Lower leg skin (tissue), 2 donors: ENCODE results near the genes CEP131 and NDUFAF8.

DNA sequence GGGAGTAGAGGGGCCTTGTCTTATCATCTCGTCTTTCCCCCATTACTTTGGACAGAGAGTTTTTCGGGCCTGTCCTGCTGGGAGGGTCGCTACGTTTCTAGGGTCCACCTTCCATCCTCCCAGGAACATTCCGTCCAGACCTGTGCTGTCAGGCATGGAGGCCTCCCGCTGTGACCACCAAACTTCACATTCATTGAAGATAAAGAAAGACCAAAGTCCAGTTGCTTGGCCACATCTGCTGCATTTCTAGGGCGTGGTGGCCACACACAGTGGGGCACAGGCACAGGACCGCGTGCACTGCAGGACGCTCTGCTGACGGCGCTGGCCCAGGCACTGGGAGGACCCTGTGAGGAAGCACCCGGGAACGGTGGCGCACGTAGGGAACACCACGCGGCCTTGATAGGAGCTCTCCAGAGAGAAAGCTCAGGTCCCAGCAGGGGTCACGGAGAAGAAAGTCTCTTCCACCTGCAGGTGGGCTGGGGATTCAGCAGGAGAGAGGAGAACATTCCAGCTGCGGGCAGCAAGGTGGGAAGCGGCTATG is 33.1 kb downstream of the TBC1D16 start:
- PRO-cap, result no peak
- RAMPAGE, long total RNA, 2 experiments, result no peak in any of the 2 experiments

DNA sequence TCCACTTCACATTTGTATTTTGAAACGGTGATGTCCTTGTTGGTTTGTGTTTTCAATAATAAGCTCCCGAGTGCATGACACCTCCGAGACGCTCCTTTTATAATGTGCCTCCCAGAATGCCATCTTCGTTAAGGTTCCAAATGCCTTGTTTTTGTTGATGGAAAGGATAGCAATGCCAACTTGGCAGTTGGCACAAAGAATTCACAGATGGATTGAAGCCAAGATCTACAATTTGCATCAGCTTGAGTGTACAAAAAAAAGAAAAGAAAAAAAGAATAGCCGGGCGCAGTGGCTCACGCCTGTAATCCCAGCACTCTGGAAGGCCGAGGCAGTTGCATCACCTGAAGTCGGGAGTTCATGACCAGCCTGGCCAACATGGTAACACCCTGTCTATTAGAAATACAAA is 7.7 kb downstream of the TBC1D16 start:
- PRO-cap, result no peak
- RAMPAGE, long total RNA, 2 experiments, result no peak in any of the 2 experiments

- PRO-cap, result no peak
- RAMPAGE, long total RNA, 2 experiments, result no peak in any of the 2 experiments
Measured at GRCh38 chr17:80187474-80188165, 17.8 kb downstream of the CARD14 start.

DNA sequence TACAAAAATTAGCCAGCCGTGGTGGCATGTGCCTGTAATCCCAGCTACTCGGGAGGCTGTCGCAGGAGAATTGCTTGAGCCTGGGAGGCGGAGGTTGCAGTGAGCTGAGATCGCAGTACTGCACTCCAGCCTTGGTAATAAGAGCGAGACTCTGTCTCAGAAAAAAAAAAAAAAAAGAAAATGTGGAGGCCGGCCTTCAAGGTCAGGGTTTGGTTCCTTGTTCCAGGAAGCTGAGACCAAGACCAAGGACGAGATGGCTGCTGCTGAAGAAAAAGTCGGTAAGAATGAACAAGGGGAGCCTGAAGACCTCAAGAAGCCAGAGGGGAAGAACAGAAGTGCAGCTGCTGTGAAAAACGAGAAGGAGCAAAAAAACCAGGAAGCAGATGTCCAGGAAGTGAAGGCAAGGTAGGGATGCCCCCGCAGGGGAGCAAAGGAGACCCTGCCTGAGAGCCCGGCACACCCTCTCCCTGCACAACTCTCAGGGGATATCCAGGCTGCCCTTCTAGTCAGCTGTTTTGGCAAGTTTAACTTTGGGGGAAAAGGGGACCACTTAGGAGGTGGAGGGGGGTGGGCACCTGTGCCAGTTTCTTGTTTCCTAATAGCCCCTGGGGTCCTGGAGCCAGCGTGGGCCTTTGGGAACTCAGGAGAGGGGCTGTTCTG is 28.9 kb downstream of the RNF213 start:
- PRO-cap, result no peak
- RAMPAGE, long total RNA, 2 experiments, result no peak in any of the 2 experiments

- PRO-cap, result no peak
- RAMPAGE, long total RNA, 2 experiments, result no peak in any of the 2 experiments
Measured at GRCh38 chr17:80385932-80386651, 28.9 kb upstream of the ENDOV start.

GRCh38 chr17:80455811-80456278 is 20.6 kb downstream of the NPTX1 start:
- PRO-cap, result no peak
- RAMPAGE, long total RNA, 2 experiments, result no peak in any of the 2 experiments

DNA sequence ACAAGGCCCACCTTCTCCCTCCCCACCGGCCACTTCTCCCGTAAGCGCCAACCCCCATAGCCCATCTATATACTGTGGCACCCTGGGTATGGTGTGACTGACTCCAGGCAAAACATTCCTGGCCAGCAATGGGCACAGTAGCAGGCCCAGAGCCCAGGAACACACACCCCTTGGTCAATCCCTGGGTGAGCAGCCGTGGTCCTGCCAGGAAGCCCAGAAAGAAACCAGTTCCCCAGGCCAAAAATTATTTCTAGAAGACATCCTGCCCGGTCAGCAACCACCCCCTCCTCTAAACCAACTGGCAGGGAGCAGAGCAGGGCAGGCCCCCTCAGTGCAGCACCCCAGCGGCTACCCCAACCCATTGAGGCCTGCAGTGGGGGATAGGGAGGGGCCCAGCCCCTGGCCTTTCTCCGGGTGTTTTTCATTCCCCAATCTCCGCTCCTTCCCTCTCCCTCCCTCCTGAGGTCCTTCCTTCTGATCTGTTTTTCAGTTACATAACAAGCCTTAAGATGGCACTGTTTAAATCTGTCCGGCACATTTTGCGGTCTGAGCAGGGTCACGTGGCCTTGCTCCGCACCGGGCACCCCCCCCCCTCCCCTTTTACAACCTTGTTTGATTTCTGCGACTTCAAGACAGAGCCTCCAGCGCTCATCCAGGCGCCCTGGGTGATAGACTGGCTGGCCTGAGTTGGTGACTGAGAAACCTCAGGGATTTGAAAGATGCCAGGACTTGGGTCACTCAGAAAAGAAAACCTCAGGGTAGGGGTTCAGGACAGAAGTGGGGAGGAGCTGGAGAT is 2.0 kb downstream of the NPTX1 start:
- PRO-cap, result no peak
- RAMPAGE, long total RNA, 2 experiments, result no peak in any of the 2 experiments

- PRO-cap, result no peak
- RAMPAGE, long total RNA, 2 experiments, result no peak in any of the 2 experiments
Measured at GRCh38 chr17:80600390-80600581, 55.6 kb downstream of the RPTOR start.

DNA sequence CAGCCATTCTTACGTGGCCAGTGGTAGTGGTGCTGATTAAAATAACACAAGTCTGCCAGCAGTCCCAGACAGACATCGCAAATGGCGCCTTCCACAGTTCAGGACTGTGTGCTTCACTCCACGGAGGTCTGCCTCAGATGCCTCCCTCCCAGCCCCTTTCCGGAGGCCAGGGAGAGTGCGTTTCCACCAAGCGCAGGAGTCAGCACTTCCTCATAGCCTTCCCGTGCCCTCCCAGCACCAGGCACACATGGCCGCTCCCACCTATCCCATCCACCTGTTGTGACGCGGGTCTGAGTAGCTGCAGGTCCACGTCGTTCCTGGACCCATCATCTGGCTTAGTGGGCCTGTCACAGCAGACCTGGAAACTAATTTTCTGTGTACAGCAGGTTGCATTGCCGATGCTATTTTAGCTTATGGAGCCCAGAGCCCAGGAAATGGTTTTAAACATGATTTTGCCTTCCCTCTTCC is 205.7 kb downstream of the RPTOR start:
- PRO-cap, result no peak
- RAMPAGE, long total RNA, 2 experiments, result no peak in any of the 2 experiments

- PRO-cap, result no peak
- RAMPAGE, long total RNA, 2 experiments, result no peak in any of the 2 experiments
Measured at GRCh38 chr17:80782681-80783429, 208.8 kb upstream of the CHMP6 start.

DNA sequence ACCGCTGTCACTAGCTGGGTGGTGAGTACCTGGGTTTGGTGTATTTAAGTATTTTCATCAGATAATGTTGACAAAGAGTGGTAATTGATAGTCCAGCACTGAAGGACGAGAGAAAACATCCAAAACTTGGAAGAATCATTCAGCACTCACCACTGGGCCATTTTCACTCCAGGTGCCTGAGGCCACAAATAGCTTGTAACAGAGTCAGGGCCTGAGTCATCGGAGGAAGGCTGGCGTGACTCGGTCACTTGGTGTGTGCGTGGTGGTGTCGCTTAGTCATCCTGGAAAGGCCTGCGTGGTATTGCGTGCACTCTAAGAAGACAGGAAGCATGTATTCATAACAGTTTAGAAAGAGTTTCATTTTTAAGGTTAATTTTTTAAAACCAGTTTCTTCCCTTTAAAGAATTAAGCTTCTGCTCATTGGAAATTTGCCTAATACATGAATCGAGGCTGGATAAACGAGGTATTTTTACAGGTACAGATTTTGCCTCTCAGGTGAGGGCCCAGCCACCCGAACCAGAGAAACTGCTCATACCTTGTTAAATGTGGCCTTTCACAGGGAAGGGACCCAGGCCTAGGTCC is 135.1 kb upstream of the CHMP6 start:
- PRO-cap, result no peak
- RAMPAGE, long total RNA, 2 experiments, result no peak in any of the 2 experiments

DNA sequence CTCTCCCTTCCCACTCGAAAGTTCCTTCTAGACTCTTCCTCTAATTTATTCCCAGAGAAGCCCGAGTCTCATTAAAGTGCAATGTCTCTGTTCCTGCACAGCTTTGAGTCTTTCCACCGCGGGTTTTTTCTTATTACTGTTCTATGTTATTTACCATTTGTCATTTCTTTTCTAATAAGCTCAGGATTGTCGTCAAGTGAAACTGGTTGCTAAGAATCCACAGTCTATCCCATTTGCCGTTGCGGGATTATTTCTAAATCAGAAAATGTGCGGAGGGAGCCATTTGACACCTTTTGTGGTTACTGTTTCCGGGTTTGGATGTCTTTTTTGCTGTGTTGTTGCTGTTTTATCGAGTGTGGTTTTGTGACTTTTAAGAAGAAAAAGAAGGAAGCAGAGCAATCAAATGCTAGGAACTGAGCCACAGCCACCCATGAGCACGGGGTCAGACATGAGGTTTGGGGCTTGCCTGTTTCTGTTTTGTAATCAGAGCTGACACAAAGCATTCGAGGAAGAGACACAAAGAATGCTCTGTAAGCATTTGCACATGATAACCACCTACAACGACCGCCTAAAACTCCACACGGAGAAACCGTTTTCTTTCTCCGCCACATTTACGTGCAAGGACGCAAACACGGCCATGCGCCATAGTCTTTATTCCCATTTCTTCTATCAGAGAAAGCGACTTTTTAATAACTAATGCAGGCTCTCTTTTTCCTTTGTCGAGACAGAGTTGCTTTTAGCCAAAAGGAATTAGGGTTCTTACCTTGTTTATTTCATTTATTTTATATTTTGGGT is 53.1 kb upstream of the CHMP6 start:
- PRO-cap, result no peak
- RAMPAGE, long total RNA, 2 experiments, result no peak in any of the 2 experiments

DNA sequence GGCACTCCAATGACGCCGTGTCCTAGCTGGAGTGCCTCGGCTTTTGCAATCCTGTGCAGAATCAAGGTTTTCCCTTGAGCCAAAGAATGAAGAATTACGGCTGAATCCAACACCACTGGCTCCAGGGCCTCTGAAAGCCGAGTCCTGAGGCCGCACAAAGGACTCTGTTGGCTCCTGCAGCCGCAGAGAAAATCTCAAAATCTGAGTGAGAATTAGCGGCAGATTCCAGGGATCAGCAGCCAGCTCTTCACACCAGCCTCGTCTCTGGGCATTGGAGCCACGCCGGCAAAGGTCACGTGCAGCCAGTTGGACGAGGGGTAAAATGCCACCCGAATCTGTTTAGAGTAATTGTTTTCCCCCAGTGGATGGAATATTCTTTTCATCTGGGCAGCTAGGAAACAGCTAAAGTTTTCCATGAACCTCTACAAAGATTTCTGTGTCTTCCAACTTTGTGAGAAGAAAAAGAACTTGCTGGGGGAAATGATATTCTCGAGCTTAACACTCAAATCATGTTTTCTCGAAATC is 9.6 kb upstream of the BAIAP2 start:
- PRO-cap, result unidirectional peak, minus-strand start at position 266 of the sequence
- RAMPAGE, long total RNA, 2 experiments, result no peak in any of the 2 experiments

GRCh38 chr17:81027672-81028253 is 7.2 kb upstream of the BAIAP2 start:
- PRO-cap, result no peak
- RAMPAGE, long total RNA, 2 experiments, result no peak in any of the 2 experiments

DNA sequence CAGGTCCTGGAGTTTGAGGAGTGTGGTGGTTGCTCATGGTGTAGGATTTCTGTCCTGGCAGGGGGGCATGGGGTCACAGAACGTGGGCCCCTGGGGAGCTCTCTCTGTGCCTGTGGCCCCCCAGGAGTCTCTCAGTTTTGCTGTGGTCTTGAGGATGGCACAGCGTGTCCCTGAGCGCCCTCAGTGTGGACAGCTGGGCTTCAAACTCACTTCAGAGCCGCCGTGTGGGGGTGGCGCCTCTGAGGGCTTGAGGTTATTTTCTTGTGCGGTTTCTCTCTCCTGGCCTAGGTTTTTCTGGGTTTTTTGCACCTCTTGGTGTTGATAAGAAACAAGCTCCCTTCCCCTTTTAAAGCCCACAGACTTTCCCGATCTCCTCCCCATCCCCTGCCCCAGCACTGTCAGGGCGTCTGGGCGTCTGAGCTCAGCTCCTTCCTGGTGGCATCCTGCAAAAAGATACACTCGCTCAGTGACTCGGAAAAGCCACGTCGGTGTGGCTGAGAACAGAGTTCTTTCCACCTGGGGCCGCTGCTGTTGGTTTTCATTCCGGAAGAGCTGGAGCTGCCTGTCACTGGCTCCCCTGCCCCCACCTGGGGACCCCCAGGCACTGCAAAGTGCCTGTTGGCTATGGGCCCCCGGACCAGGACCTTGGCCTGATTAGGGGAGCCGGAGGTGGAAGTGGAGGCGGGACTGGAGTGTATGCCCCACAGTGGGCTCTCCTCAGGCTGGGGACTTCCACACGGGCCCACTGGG is 14.4 kb downstream of the BAIAP2 start:
- PRO-cap, result no peak
- RAMPAGE, long total RNA, 2 experiments, result no peak in any of the 2 experiments

GRCh38 chr17:81084294-81085139 is 49.6 kb downstream of the BAIAP2 start:
- PRO-cap, result no peak
- RAMPAGE, long total RNA, 2 experiments, result no peak in any of the 2 experiments

- PRO-cap, result no peak
- RAMPAGE, long total RNA, 2 experiments, result no peak in any of the 2 experiments
Measured at GRCh38 chr17:81120136-81120778, 45.0 kb upstream of the PVALEF start.

DNA sequence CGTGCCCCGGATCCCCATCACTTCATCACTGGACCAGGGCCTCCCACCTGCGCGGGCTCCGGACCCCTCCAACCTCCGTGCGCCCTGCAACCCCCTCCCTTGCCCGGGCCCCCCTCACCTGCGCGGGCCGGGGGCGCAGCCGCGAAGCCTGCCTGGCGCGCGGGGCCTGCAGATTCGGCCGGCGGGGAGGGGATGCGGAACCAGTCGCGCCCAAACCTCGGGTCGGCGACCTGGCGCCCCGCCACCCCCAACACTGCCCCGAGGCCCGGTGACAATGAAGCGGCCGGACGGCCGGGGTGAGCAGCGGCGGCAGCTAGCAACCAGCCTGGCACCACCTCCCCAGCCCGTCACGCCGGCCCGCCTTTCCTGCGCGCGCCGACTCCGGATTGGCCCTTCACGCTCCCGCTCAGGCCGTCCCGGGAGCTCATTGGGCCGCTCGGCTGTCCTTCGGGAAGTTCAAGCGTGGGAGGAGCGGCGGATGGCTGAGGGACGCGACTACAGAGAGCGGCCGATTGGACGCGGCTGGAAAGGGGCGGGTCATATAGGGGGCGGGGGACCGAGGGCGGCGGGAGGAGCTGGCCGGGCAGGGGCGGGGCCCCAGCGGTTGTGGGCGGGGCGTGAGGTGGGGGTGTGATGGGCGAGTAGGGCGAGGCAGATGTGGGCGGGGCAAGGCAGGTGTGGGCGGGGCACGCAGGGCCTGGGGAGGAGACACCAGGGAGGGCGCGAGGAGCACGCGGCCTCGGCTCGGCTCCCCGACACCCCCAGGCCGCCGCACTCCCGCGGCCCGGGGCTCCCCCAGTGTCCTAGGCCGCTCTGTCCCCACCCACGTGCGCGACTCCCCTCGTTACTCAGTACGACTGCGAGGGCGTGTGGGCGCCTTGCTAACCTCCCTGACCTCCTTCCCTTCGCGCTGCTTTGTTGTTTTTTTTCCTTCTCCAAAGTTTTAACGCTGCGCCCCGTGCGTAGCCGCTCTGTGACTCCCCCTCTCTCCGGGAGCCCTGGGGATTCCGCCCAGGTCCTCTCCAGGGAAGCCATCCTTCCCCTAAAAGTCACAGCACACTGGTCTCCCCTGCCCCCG is at the start of gene CEP131:
CEP131 (minus strand) TSS at position 315 of the 1,078 bp plus-strand sequence.
- PRO-cap, result unidirectional peak, minus-strand start at position 315 of the sequence; unidirectional peak, plus-strand start at position 704 of the sequence
- RAMPAGE, long total RNA, 2 experiments, result no peak in any of the 2 experiments

DNA sequence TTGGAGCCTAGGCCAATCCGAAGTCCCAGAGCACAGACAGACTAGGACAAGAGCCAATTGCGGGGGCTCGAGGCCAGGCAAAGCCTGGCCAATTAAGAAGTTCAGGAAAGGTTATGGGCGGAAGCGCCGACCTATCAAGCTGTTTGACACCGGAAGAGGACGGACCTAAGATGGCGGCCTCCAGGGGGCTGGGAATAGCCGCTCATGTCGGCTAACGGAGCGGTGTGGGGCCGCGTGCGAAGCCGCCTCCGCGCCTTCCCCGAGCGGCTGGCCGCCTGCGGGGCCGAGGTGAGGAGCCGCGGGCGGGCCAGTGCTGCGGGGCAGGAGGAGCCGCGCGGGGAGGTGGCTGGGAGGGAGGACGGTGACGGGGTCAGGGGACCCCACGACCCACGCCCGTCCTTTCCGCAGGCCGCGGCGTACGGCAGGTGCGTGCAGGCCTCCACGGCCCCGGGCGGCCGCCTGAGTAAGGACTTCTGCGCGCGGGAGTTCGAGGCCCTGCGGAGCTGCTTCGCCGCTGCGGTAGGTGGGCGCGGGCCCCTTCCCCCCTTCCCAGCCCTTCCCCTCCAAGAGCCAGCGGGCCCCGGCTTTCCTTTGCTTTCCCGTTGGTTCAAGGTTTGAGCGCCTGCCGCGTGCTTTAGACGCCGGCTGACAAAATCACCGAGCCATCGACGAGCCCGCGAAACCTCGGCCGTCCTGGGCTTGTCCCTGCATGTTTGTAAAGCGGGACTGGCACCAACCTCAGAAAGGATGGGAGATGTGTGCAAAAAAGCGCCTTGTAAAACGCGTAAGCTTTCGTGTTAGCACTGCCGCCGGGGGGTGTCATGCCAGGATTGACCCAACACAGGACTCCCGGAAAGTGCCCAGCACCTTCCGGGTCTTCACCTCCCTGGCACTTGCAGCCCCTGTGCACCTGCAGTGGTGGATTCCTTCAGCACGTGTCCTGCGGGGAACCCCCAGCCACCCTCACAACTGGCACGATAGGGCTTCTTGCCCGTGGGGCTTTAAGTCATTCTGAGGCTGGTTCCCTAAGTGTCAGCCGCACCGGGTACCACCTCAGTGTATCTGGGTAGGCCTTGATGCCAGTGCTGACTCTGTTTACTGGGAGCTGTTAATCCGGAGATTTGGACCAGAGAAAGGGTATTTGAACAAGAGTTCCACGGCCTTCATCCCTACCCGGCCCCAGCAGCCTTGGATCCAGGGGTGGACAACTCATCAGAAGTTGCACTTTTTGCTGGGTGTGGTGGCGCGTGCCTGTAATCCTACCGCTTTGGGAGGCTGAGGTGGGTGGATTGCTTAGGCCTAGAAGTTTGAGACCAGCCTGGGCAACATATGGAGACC is at the start of gene NDUFAF8:
NDUFAF8 (plus strand) TSS at position 159 of the 1,338 bp plus-strand sequence.
- PRO-cap, result bidirectional peak, plus-strand start at position 168 of the sequence, minus-strand start outside the sequence
- RAMPAGE, long total RNA, 2 experiments, result no peak in any of the 2 experiments

GRCh38 chr17:81303920-81304397 is 8.9 kb upstream of the SLC38A10 start:
- PRO-cap, result no peak
- RAMPAGE, long total RNA, 2 experiments, result no peak in any of the 2 experiments